Pericardium fibroblast (primary cell): Measurements from ENCODE around the genes CASP5 and POU2AF3.

DNA sequence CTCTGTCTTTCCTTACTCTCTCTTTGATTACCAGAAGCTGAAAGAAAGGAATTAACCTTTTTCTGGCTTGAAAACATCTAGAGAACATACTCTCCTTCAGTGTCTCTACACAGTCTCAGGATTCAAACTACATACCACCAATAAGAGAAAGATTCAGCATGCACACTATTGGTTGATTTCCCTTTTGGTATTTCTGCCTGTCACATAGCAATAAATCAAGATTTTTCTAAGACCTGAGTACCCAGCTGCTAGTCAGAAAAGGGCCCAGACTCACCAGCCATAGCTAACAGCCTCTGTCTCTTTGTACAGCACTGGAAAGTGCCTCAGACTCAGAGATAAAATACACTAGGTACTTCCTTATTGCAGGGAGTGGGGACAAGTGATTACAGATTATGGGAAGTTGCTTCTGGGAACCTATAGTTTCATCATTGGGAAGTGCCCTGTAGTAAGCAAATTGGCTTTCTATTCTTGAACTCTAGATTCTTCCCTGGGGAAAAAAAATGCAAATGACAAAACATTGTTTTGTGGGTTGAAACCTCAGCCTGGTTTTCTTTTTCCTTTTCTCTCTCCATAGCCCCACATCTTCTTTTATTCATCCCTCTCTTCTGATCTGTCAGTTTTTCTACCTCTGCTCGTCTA, at the start of gene CASP5:
CASP5 (minus strand) TSS at position 313 of the 639 bp plus-strand sequence.
- RAMPAGE, long total RNA, result no peak

GRCh38 chr11:105046752-105047897, 2.0 kb upstream of the CARD16 start:
- RAMPAGE, long total RNA, result no peak

DNA sequence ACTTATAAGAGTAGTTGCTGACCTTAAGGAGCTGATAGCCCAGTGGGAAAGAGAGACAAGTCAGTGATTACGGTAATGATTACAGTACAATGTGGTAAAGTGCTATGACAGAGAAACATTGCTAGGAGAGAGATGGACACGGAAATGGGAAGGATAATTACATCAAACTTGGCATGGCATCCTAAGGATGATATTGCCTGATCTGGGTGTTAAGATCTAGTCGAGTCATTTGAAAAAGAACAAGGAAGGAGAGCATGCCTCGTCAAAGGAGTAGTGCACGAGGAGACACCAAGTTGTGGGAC, 7.9 kb downstream of the GRIA4 start:
- RAMPAGE, long total RNA, result no peak

DNA sequence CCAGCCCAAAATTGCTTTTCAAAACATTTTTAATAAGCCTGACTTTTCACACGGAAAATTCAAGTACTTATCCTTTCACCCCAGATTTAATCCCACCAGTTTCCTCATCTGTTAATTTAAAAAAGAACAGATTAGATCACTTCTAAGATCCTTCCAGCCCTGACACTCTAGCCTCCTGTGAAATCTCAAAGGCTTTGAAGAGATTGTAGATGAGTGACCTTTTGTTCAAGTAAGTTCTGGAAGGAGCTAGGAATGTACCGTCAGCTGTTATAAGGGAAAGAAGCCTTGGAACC, 35.6 kb upstream of the SLN start:
- RAMPAGE, long total RNA, result no peak

- RAMPAGE, long total RNA, result no peak
These were observed 921 bp downstream of the RAB39A start for GRCh38 chr11:107929191-107929546.

DNA sequence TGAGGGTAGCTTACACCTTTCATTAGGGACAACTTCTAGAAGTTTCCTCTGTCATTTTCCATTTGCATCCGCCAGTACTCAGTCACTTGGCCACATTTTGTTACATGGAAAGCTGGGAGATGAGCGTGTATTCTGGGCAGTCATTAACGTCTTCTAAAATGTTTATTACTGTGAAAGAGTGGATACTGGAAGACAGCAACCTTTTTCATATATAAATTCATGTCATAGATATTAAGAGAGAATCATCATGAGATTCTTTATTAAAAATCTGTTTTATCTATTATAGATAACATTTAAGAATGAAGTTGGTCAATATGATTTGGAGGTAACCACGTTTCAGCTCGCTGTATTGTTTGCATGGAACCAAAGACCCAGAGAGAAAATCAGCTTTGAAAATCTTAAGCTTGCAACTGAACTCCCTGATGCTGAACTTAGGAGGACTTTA, 26.1 kb upstream of the ACAT1 start:
- RAMPAGE, long total RNA, result no peak

DNA sequence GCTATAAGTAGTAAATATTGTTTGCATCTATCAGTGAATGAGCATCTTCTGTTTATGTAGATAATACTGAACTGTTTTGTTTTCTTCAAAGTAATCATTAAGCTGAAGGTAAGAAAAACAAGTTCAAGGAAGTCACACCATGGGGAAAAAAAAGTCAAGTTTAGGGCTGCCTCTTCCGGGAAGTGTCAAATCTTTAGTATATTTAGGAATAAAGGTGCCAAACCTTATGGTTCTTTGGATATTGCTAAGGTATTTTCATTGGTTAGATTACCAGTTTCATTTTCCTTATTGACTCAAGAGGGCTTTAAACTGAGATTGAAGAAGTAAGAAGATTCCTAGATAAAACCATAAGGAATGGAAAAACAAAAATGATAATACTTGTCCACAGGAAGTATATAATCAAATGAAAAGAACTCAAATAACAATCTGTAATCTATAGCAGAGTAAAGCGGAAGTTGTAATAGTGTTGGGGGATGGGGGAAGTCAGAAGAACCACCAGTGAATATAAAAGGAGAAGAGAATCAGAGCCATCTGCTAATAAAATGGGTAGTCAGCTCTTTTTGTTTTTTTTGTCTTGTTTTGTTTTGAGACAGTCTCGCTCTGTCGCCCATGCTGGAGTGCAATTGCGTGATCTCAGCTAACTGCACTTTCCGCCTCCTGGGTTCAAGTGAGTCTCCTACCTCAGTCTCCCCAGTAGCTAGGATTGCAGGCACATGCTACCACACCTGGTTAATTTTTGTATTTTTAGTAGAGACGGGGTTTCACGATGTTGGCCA, 2.2 kb downstream of the ATM start:
- RAMPAGE, long total RNA, result no peak

DNA sequence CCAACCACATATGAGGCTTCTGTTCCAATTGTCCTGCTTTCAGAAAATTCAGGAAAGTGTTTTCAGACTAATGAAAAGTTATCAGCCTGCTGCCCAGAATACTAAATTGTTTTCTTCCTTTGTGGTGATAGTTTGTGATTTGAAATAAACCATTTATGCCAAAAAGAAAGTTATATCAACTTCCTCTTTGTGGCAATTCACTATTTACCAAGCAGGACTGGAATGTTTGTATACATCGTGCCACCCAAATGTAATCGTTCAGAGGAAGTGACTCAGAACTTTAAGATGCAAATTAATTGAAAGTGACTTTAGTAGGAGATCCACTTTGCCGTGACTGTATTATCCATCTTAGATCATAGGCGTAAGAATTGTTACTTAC, 230.9 kb downstream of the DDX10 start:
- RAMPAGE, long total RNA, result no peak

GRCh38 chr11:108904454-108904829, 239.6 kb downstream of the DDX10 start:
- RAMPAGE, long total RNA, result no peak

GRCh38 chr11:110086746-110087379, 6.3 kb upstream of the ZC3H12C start:
- RAMPAGE, long total RNA, result no peak

- RAMPAGE, long total RNA, result no peak
These were observed 16.9 kb downstream of the RDX start for GRCh38 chr11:110279467-110280008.

DNA sequence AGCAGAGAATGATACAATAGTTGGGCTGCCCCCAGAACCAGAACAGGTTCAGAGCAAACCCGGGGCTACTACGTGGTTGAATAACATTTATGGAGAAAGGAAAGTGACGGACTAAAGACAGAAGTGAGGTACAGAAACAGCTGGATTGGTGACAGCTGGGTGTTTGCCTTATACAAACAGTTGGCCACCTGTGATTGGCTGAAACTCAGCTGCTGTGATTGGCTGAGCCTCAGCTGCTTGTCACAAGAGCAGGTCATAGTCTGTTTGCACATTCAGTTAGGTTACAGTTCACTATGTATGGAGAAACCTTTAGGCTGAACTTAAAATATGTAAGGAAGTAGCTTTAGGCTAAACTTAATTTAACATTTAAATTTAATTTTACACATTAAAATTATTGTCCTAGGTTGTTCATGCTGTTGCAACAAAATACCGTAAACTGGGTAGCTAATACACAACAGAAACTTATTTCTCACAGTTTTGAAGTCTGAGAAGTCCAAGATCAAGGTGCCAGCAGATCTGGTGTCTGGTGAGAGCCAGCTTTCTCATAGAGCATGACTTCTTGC, 52.6 kb upstream of the FDX1 start:
- RAMPAGE, long total RNA, result no peak

- RAMPAGE, long total RNA, result no peak
These were observed 132.5 kb downstream of the ARHGAP20 start for GRCh38 chr11:110579539-110580340.

DNA sequence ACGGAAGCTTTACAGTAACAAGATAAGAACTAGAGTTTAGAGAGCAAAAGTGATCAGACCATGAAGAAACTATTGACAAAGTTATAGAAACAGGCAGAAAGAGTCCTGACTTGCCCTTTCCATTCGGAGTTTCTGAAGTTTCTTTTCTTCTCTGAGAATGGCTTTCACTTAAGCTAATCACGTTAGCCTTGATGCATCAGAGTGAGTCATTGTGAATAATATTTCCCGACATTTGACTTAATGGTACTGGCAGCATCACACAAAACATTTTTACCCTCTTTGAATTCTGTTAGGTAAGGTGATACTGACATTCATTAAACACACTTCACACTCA, 120.7 kb upstream of the ARHGAP20 start:
- RAMPAGE, long total RNA, result no peak

GRCh38 chr11:111283810-111284644, 14.3 kb upstream of the POU2AF3 start:
- RAMPAGE, long total RNA, result no peak

DNA sequence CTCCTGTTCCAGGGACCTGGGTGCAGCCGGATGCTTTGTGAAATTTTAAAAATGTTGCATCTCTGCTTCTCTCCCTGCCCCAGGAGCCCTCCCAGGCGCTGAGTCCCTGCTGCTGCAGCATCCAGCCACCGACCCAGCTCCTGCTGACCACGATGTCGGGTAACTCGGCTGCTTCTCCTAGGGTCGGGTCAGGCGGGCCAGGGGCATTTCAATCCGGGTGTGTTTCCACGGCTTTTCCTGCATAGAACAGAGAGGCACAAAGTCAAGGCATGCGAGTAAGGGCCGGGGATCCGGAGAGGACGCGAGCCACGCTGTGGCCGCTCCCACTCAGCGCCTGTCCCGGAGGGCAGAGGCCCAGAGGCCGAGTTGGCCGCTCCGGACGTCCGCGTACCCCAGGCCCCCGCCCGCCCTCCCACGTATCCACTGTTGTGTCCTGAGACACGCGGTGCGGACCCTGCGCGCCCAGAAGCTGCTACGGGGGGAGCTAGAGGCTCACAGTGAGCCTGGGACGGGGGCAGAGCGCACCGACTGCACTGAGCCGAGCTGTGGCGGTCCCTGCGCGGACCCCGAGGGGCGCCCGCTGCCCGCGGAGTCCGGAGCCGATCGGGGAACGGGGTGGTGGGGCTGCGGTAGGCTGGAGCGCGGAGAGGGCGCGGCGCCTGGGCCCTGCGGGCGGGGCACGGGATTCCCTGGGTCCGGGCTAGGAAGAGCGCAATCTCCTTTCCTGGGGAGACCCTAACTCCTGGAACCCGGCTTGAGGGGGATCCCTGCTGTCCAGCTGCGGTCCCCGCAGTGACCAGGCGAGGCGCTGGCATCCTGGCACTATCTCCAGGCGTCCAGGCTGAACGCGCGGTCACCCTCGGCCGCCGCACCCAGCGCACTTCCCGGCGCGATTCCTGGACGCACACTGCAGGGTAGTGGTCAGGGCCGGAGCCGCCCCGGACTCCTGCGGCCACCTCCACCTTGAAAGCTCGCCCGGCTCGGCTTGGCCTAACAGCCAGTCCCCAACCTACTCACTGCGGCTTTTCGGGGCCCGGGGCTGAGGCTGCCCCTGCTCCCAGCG, at the start of gene POU2AF3:
POU2AF3 (plus strand) TSS at position 117 of the 1,063 bp plus-strand sequence.
- RAMPAGE, long total RNA, result no peak

DNA sequence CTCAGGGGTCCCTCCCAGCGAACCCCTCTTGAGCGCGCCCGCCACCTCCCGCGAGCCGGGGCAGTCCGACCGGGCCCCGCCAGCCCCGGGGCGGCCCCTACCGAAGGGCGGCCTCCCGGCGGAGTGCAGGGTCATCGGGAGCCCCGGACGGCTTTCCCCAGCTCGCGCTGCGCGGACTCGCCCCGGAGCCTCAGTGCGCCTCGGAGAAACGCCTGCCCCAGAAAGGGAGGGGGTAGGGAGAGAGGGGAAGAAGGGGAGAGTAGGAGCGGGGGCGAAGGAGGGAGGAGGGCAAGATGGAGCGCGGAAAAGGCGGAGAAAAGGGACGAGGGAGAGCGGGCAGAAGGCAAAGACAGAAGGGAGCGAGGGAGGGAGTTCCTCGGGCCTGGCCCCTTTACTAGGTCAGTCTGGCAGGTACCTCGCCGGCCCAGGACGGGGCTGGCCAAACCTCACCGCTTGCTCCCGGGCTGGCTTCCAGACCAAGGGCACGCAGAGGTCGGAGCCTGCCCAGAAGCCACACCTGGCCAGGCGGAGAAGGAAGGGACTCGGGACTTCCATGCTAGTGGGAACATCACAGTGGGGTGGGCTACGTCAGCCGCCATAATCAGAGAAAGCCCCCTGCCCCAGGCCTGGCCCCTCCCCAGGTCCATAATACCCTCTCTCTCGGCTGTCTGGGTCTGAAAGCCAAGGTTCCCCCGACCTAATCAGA, 1.3 kb downstream of the POU2AF3 start:
- RAMPAGE, long total RNA, result no peak

DNA sequence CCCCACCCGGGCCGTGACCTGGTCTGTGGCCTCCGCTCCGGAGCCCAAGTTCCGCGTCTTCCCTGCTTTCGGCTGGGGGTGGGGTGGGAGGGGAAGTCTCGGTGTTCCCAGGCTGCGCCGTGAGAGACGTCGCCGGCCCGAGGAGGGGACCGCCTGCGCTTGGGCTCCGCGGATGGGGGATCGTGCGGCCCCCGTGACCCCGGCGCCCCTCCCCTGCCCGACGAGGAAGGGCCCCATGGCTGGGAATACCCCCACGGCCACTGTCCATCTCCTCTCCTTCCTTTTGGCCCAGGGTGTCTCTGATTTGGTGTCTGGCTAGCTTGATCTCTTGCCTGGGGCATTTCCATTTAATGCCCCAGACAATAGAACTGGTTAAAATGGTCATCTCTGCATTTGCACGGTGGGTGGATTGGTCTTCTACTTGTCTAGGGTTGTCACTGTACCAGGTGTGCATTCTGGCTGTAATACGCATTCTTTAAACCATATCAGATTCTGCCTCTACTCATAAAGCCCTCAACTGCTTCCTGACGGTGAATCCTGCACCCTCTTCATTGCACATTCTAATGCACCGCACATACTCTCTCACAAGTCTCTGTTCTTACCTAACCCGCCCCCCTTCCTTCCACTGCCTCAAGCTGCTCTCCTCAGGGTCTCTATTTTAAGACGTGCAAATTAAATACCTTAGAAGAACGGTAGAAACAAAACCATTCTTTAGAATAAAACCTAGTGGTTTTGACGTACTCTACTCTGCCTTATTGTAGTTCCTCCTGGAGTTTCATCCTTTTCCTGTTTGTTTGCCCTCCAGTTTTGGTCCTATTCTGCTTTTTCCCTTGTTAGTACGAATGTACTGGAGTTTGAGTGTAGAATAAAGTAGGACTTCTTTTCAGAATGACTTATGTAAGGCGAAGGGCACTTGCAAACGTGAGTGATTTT, 1.0 kb downstream of the SIK2 start:
- RAMPAGE, long total RNA, result no peak

DNA sequence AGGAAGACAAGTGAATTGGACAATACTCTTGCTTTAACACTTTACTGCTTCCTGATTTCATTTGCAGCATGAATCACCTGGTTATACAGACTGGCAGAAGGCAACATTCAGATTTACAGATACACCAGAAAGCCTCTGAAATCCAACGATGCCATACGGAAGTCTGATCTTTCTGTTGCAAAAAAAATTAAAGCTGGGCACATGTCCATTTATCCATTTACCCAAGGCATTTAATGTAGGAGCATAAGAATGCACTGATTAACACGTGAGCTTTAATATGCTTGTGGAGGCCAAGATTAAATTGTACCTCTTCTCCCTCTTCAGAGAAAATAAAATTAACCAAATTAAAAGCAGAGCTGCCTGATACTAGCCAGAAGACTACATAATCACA, 16.1 kb upstream of the PPP2R1B start:
- RAMPAGE, long total RNA, result no peak

- RAMPAGE, long total RNA, result no peak
These were observed 26.0 kb downstream of the ALG9 start for GRCh38 chr11:111845071-111846093.